Mucosa of descending colon (tissue), 1 donor: ENCODE measurements around a stretch of chr4.

GRCh38 chr4:48331555-48332039 lies 9.7 kb upstream of the SLAIN2 start:
- PRO-cap, result no peak

GRCh38 chr4:48491191-48491991 lies 1.3 kb downstream of the ZAR1 start:
- PRO-cap, result unidirectional peak, minus-strand start at chr4:48491328

GRCh38 chr4:48604378-48604909 lies 114.4 kb downstream of the ZAR1 start:
- PRO-cap, result unidirectional peak, minus-strand start at chr4:48604646

GRCh38 chr4:48670442-48671109 lies 109.5 kb downstream of the FRYL start:
- PRO-cap, result no peak

- PRO-cap, result unidirectional peak, minus-strand start at chr4:48681005; unidirectional peak, minus-strand start at chr4:48681087; unidirectional peak, minus-strand start at chr4:48681192; unidirectional peak, minus-strand start at chr4:48681312
Measured at GRCh38 chr4:48680932-48681417, 99.1 kb downstream of the FRYL start.

GRCh38 chr4:48775577-48776547 lies 4.2 kb downstream of the FRYL start:
- PRO-cap, result no peak

DNA sequence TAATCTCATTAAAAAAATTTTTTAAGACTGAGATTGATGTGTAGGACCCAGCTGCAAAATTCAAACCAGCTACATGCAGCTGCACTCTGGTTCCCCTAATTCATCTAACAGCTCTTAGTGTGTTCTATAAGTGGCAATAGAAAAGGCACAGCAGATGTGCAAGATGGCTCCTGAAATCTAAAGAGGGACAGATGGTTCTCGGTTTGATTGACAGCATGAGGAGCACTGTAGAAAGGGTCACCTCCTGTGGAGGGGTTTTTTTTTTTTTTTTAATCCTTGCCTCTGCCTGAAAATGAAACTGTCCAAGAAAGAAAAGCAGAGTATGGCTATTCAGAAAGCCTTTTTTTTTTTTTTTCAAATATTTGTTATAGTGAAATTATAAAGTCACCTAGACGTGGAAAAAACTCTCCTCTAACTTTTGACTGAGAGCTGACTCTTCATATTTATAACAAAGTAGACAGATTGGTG lies 16.9 kb upstream of the OCIAD1 start:
- PRO-cap, result no peak

- PRO-cap, result no peak
Measured at GRCh38 chr4:48835605-48836242, 4.8 kb downstream of the OCIAD1 start.

DNA sequence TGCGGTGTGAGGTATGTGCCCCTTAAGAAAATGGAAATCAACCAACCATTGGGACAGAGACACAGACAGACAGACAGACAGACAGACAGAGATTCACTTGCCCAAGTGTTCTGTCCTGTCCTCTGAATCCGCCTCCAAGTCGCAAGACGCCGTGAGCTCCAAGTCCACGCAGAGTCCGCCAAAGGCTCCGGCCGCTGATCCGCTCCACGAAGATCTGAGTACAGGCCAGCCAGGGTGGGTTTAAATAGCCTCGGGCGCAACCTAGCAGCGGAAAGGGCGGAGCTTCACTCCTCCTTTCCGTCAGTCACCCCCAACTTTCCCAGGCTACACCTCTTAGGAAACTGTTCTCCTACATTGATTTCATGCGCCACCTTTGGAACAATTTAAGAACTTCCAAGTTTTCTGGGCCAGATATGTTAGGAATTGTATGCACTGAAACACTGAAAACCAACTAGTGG lies 301.8 kb downstream of the CWH43 start:
- PRO-cap, result no peak

DNA sequence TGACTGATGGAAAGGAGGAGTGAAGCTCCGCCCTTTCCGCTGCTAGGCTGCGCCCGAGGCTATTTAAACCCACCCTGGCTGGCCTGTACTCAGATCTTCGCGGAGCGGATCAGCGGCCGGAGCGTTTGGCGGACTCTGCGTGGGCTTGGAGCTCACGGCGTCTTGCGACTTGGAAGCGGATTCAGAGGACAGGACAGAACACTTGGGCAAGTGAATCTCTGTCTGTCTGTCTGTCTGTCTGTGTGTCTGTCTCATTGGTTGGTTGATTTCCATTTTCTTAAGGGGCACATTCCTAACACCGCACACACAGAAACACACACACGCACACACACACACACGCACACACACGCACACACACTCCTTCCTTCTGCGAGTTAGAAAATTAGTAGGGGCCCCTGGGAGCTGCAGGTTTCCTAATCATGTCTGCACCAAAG lies 328.9 kb downstream of the CWH43 start:
- PRO-cap, result no peak

GRCh38 chr4:49514213-49514662 lies 528.2 kb downstream of the CWH43 start:
- PRO-cap, result no peak

DNA sequence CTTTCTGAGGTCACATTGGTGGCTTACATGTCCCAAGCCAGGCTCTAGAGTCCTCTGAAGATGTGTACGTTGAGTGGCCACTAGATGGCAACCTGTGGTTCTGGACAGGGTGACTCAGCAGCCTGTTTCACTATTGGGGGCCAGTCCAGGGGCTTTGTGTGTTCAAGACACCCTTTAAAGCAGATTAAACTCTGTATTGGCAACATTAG lies 52.9 kb downstream of the DCUN1D4 start:
- PRO-cap, result no peak

GRCh38 chr4:52585934-52586724 lies 73.0 kb downstream of the USP46 start:
- PRO-cap, result no peak

DNA sequence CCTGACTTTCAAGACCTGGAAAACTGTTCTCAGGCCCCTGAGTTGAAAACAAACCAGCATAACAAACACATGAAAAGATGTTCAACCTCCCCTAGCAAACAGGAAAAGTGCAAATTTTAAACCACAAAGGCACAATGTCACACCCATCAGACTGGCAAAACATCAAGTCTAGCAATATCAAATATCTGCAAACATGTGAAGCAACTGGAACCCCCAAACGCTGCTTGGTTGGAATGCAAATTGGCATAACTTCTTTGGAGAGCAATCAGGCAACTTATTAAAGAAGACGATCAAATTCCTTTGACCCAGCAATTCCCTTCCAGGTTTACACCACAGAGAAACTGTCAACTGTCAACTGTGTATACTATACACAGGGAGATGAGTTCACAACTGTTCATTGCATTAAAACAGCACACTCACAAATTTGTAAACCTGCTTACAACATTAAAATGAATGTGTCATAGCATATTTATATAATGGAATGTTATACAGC lies 7.0 kb downstream of the USP46 start:
- PRO-cap, result no peak

DNA sequence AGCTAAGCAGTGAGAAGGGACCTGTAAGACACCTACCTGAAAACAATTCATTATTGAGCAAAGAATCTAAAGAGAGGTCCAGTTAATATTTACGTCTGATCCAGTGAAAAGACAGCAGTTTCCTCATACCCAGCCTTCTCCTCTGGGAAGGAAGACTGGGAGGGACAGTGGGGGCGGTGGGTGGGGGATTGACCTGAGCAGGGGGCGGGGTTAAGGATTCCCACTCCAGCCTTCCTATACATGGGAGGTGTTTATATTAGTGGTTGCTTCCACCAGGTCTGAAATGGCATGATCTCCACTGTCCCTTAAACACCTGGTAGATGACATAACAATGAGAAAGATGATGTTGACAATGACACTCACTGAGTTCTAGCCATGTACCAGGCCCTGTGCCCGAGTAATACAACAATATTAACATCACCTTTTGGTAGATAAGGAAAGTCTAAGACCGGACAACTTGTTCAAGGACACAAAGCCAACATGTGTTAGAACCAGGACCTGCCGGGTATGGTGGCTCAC lies 2.8 kb downstream of the USP46 start:
- PRO-cap, result no peak

DNA sequence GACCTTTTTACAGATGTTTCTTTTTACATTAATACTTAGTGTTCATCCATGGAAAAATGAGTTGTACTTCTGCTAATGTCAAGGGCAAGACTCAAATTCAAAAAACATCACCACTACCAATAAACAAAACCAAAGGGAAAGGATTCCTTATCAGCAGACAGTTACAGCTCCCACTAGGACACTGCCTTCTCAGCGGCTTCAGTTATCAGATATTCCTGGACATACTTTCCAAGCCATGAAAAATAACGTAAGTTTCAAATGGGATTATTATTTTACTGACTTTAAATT lies 83.3 kb downstream of the RASL11B start:
- PRO-cap, result no peak

- PRO-cap, result no peak
Measured at GRCh38 chr4:53015913-53016343, 153.8 kb downstream of the RASL11B start.

DNA sequence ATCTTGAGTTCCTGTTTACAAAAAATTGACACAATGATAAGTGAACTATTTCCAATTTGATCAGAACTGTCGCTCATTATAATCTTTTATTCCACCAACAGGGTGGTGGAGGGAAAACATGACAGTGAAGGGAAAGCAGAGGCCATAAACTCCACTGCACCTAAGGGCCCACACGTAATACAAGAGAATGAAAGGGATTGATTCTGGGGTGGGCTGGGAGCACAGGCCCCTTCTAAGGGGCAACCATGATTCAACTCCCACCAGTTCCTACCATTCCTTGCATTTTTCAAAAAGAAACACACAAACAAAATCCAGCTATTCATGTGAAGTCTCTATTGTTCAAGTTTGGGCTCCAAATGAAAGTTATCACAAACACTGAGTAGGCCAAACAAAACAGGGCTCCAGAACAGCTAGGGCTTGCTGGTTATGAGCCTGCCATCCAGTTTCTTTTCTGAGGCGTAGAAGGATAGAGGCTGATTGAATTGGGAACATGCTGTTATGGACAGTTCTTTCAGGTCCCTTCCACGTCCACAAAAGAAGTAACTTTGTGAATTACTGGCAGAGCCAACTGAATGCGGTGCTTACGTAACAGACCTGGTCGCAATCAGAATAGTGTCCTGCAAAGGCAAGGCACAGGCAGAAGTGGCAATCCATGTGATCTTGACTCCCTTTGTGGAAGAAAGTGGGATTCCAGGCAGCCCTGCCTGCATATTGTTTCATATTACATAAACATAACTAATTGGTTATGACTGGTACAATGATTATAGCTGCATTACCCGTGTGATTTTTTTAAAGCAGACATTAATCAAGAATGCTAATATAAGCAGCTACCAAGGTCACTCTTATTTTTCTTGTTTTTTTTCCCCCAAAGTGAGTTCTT lies 244.5 kb downstream of the SCFD2 start:
- PRO-cap, result no peak

GRCh38 chr4:53590952-53591270 lies 375 bp downstream of the LNX1 start:
- PRO-cap, result no peak

DNA sequence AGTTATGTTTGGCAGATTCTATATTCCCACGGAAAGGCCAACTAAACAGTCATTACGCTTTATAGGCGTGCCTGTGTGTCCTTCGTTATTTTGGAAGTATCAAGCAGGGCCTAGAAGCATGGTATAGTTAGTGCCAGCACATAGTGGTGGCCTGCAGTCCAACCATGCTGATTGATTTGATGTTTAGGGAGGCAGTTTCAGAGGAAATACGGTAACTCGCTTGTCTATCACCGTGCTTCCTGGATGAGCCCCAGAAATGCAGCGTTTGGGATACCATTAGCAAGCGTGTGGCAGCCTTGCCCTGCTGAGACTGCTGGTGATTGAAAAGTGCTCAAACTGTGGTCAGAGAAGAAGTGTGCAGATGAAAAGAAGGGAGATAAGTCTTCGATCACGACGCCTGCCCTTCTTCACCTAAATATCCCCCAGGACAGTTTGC lies 158.5 kb downstream of the CHIC2 start:
- PRO-cap, result unidirectional peak, plus-strand start at position 253 of the sequence